Subcutaneous preadipocyte (primary cell): ENCODE measurements around the genes APOL6 and APOL5.

GRCh38 chr22:35447921-35448503 lies 48.1 kb downstream of the MCM5 start:
- CAGE, long polyA plus RNA = no peak

GRCh38 chr22:35610632-35611362 lies 6.3 kb downstream of the MB start:
- CAGE, long polyA plus RNA = no peak

- CAGE, long polyA plus RNA = no peak
Measured at GRCh38 chr22:35614545-35616011, 2.1 kb downstream of the MB start.

- CAGE, long polyA plus RNA = no peak
Measured at GRCh38 chr22:35648026-35648828, at the start of gene APOL6. TSS of gene APOL6 (plus strand) at chr22:35648446.

- CAGE, long polyA plus RNA = no peak
Measured at GRCh38 chr22:35649293-35649504, 953 bp downstream of the APOL6 start.

DNA sequence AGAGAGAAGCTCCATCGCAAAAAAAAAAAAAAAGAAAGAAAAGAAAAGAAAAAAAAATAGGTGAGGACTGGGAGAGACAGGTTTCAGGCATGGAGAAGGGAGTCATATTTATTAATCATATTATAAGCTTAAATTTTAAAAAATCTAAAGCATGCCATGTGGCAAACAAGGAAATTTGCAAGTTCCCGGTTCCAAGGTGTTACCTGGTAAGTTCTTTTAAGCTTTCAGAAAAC lies at the start of gene APOL5:
Gene APOL5 (plus strand): TSS at position 152 of the 233 bp plus-strand sequence.
- CAGE, long polyA plus RNA = no peak

GRCh38 chr22:35836234-35836785 lies 118.6 kb downstream of the APOL5 start:
- CAGE, long polyA plus RNA = no peak

DNA sequence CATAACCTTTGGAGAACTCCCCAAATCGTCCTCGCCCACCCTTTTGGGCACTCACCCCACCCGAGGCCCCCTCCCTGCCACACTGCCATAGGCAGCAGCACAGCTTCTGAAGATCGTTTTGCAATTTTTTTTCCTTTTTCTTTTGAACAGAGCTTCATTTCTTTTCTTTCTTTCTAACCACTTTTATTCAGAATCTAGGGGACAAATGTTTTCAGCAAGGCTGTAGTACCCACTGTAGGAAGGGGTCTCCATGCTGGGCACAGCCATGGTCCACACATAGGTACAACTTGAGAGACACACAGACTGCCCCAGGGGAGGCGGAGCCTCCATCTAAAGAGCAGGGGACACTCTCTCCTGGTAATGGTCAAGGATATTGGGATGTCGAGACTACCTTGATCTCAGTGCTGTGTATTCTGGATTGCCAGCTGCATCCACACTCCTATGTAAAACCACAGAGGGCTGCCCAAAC lies 2.8 kb upstream of the APOL3 start:
- CAGE, long polyA plus RNA = no peak

GRCh38 chr22:36166439-36167079 lies 6.0 kb upstream of the APOL3 start:
- CAGE, long polyA plus RNA = no peak

DNA sequence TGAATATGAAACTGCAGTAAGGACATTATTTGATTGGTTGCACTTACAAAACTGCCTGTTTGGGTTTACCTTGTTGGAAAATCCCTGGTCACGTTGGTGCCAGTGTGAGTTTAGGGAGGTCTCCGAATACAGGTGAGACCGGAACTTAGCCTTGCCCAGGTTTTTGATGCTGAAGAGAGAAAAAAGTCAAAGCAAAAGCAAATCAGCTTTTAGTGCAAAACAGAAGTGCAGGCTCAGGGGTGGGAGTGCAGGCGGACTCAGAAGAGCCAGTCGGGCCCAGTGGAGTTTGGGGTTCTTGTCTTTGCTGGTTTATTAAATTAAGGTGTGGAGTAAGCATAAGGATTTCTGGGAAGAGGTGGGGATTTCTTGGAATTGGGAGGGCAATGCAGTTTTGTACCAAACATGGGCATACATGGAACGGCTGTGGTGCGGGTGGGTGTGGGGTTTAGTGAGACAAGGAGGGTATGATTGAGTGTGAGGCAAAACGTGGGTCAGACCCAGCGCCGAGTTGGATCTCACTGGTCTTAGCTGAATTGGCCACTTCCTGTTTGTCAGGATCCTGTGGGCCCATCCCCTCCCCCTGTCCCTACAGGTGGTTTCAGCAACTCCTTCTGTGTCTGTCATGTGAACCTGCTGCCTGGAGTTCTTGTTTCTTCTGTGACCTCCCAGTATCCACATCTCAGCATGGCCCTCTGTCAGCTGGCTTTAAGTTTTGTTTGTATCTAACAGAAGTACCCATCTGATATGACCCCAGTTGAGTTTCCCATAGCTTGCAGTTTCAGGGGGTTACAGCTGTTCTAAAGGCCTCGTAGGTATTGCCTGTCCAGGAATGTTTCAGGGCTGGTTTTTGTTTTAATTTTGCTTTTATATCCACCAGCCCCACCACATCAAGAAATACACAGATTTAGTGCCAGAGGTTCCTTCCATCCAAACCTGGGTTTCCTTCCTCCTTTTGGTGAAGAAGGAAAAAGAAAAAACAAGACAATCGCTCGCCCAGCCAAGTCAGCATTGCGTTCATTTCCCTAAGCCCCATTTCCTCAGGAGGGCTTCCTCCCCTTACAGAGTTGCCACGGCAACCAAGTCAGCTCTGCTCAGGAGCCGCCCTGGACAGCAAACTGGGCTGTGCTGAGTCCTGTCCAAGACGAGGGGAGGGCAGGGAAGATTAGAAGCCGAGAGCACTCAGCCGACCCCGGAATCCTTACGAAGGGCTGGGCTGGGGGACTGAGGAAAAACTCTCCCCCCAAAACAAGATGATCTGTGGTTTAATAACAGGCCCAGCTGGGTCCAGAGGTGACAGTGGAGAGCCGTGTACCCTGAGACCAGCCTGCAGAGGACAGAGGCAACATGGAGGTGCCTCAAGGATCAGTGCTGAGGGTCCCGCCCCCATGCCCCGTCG lies 6.0 kb downstream of the APOL1 start:
- CAGE, long polyA plus RNA = no peak

DNA sequence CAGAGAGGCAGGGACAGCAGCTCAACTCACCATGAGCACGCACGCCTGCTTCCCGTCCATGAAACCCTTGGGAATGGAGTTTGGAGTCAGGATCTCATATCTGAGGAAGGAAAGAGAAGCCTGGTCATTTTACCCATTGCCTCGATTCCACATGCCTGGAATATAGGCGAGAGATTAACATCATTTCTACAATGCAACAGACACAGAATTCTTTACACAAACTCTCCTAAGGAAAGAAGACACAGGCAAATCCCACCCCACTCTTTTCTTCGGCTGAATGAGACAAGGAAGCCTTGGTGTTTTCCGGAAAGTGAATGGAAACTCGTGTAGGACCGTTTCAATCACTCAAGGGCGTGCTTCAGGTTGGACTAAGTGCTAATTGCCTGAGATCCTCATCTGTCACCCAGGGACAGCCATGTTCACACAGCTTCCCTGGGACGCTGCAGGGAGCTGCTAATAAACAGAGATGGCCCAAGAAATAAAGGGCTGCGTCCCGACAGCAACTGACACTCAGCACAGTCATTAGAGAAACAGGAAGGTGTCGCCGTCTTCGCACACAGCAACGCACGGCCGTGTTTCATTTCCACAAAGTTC lies 52.2 kb downstream of the APOL1 start:
- CAGE, long polyA plus RNA = no peak

GRCh38 chr22:36309200-36309667 lies 56.3 kb downstream of the APOL1 start:
- CAGE, long polyA plus RNA = no peak

GRCh38 chr22:36328155-36329186 lies 59.3 kb downstream of the MYH9 start:
- CAGE, long polyA plus RNA = no peak

GRCh38 chr22:36336185-36337273 lies 51.2 kb downstream of the MYH9 start:
- CAGE, long polyA plus RNA = no peak

- CAGE, long polyA plus RNA = no peak
Measured at GRCh38 chr22:36360837-36361327, 26.9 kb downstream of the MYH9 start.

DNA sequence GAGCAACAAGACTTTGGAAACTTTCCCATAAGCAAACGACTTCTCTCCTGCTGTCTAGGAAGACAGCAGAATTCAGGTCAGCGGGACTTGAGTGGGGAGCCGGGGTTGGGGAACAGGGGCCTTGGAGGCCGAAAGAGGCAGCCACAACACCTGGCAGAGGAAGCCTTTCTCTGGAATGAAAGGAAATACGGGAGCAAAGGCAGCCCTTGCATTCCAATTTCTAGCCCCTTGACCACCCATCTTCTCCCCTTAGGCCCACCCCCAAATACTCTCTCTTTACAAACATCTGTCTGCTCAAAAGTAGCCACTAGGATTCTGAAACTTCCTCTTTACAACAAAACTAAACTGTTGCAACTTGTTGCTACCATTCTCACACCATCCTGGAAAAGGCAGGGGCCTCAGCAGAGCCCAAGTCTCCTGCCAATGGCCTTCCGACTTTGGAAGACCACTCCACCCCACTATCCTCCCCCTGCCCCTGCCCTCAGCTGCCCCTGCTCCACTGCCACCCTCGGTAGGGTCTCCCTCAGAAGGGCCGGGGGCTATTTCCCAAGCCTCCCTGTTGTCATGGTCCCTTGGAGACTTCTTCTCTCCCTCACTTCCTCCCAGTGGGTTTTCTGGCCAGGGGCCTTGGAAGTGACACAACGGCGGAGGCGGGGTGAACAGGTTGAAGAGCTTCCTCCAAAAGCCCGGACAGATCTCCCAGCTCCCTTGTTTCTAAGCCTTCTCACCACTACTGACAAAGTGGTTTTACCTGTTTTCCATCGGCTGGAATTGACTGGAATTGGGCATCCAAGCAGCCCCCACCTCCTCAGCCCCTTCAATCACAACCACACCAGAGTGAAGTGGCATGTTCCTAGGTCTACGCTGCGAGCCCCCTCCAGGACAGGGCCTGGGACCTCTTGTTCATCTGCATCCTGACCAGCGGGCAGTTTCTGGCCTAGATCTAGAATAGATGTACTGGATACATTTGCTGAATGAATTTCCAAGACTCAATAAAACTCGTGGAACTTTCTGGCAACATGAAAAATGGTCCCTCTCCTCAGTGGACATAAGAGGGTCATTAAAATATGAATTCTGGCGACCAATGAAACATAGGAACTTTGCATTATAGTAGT lies 14.6 kb downstream of the MYH9 start:
- CAGE, long polyA plus RNA = no peak

DNA sequence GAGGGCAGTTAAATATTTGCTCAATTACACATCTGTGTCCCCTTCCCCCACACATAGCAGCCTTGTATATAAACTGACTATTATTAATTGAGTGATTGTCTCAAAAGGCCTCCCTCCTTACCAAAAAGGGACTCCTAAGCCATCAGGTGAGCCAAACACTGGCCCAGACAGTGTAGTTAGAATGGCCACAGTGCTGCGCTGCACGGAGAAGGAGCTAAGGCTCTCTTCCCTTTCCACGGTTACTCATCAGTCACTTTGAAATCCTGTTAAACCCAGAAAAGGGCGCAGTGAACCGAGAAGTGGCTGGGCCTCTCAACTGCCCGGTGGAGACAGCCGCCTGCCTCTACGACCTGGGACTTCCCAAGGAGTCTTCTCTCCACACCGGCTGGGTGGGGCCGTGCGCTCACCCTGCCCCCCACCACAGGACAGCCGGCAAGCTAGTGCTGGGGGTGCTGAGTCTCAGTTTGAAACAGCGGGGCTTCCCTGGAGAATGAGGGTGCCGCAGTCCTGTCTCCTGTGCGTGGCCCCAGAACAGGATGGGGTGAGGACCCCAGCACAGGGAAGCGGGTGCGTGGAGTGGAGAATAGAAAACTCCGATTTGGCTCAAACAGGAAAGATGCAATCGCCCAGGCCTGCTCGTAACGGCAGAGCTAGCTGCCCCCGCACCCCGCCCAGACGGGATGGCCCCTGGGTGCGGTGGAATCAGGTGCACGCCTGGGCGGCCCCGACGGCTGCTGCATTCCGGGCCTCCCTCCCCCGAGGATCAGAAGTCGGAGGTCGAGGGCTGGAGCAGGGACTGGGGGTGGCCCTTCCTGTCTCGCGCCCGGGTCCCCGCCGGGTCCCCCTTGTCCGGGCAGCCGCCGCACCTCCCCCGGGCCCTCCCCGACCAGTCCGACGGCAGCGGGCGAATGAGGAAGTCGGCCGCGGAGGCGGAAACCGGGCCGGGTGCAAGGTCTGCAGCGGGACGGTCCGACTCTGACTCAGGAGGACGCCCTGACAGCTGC lies 1.2 kb downstream of the MYH9 start:
- CAGE, long polyA plus RNA = no peak

DNA sequence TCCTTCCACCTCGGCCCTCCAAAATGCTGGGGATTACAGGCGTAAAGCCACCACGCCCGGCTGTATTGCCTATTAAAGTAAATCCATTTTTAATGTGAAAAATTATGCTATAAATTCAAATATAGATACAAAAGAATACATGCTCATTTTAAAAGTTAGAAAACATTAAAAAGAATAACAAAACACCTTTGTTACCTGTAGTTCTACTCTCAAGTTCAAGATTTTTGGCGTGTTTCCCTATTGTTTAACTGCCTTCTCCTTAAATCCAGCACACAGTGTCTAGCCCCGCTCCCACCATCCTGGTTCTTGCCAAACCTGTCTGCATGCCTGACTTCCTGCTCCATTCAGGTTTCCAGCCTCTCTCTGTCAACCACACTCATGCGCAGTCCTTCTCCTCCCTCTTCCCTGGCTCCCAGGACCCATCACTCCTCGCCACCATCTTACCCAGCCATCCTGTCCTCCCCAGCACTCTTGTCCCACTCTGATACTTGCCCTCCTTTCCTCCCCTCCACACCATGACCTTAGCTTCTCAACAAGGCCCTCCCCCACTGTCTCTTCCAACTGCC lies 7.2 kb upstream of the MYH9 start:
- CAGE, long polyA plus RNA = no peak

DNA sequence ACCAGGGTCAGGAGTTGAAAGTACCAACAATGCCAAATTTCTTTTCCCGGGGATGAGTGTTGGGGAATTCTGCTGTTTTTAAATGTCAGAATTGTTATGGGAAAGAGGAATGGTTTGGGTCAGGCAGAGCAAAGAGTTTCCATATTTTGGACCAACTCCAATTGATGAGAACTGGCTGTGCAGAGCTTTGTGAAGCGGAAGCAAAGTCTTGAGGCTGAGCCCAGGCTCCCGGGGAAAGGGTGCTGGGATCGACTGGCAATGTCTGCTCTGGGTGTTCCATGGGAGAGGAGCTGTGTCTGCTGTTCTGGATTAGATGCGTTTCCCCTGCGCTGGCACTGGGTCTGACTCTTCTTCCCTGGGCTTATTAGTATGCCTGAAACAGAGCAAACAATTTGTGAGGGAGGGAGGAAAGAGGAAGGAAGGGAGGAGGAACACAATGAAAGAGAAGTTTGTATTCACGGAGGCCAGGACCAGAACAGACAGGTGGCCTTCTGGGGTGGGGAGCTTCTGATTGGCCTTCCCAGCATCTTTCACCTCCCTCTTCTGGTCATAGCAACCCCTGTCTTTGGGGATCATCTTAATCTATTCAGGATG lies 36.1 kb downstream of the TXN2 start:
- CAGE, long polyA plus RNA = no peak

- CAGE, long polyA plus RNA = no peak
Measured at GRCh38 chr22:36470557-36471006, 10.9 kb downstream of the TXN2 start.